ENCODE measurements around the genes CYP51A1 and SAMD9.

DNA sequence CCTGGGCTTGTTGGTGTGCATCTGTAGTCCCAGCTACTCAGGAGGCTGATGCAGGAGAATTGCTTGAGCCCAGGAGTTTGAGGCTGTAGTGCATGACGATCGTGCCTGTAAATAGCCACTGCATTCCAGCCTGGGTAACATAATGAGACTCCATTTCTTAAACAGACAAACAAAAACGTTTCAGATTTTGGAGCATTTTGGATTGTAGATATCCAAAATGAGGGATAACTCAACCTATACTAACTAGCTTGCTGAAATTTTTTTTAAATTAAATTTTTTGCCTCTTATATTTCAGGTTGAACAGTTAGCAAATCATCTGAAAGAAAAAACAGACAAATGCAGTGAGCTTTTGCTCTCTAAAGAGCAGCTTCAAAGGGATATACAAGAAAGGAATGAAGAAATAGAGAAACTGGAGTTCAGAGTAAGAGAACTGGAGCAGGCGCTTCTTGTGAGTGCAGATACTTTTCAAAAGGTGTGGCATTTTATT, 64.5 kb downstream of the CYP51A1 start:
- PRO-cap = no peak

DNA sequence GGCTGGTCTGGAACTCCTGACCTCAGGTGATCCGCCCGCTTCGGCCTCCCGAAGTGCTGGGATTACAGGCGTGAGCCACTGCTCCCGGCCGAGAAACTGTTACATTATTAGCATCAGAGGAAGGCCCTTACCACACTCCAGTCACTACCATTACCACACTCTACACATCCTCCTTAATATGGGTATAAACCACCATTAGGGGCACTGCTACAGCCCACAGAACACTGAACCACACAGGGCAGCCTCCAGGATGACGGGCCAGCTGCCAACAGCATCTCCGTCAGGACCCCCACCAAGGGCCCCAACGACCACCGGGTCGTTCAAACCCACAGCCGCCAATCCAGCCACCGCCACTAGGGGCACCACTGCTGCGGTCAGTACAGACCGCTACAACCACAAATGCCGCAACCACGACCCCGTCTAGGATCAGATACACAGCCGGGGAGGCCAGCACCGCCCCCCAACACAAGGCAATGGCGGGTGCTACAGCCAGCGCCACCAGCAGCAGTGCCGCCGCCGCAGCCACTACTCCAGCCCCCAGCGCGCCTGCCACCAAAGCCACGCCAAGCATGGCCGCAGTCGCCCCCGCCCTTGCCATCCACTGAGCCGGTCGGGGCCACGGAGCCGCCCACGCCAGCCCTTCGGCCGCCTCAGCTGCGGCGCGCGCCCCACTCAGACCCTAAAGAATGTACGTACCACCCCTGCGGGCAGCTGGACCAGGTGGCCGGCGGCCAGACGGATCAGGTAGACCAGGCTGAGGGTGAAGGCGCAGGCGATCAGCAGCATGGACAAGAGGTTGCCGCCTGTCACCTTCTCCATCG, 590 bp downstream of the CYP51A1 start:
- PRO-cap = no peak

DNA sequence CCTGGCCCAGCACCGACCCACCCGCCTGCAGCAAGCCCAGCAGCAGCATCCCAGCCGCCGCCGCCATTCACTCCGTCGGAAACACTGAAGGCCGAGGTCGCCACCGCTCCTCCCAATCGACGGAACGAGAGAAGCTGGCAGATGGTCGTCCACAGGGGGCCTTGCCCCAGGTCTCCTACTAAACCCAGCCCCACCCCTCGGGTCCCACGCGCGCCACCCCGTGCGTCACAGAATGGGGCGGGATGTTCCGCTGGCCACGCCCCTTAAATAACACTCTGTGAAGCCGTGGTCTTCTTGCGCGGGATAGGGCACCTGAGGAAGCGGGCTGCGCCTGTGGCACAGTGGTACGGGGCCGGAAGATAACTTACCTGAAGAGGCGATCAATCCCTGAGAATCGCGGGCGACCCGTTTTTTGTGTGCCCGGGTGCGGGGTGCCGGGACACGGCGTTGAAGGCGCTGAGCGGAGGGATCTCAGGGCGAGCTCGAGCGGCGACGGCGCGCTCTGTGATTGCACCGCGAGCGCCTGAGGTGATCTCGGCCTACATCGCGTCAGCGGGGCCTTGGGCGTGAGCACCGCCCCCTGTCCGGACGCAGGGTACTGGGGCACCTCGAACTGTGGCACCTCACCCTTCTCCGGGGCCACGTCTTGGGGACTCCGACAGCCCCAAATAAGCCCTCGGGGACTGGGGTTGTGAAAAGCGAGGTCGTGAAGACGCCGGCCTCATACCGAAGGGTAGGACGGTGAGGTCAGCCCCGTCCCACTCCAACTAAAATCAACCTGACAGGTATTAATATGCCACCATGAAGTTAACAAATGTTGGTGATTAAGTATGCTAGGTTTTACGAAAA, at the start of gene CYP51A1:
Gene CYP51A1, minus strand, starts transcription at position 180 of the 849 bp plus-strand sequence.
- PRO-cap = bidirectional peak, plus-strand start at position 292 of the sequence, minus-strand start at position 86 of the sequence; bidirectional peak, plus-strand start at position 560 of the sequence, minus-strand start at position 506 of the sequence

DNA sequence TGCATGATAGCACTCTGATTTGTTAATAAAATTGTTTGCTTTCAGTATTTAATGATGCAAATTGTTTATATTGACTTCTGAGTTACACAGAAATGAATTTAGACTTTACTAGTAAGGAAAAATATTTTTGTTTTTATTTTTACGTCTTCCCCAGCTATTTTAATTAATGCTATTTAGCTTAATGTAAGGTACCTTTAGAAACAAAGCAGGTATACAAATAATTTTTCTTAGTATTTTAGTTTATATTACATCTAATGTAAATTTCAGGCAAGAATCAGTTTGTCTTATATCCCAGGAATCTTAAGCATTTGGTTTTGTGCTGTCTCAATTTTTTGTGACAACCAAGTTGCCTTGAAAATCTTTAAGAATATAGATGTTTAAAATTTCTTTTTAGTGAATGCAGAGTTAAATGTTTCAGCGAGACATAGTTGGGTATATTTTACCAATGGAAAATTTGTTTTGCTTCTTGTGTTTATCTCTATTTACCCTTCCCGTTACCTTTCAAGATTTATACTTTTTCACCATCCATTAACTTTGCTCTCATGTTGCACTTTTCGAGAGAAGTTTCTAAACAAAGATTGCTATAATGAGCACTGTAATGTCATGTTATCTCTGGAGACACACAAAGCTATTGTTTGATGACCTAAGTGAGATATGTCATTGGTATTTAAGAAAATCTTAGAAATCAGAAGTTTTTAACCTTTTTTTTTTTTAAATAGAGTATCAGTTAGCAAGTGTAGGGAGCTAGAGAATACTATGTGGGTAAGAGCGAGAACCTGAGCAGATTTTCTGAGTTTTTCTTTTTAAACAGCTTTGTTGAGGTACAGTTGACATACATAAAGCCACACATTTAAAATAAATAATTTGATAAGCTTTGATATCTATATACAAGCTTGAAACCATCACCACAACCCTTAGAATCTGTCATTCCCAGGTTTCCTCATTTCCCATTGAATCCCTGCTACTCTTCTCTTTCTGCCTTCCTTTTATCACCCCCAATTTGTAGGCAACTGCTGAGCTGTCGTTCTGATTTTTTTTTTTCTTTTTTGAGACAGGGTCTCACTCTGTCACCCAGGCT, 99.7 kb downstream of the ANKIB1 start:
- PRO-cap = no peak

- PRO-cap = bidirectional peak, plus-strand start at chr7:92634379, minus-strand start at chr7:92634216
These were observed 43.9 kb upstream of the FAM133B start for GRCh38 chr7:92634026-92634647.

- PRO-cap = bidirectional peak, plus-strand start at chr7:92724070, minus-strand start at chr7:92724090
These were observed 112.5 kb downstream of the CDK6 start for GRCh38 chr7:92723780-92724464.

GRCh38 chr7:92832779-92833236, 3.6 kb downstream of the CDK6 start:
- PRO-cap = bidirectional peak, plus-strand start at chr7:92833281, minus-strand start at chr7:92833064

DNA sequence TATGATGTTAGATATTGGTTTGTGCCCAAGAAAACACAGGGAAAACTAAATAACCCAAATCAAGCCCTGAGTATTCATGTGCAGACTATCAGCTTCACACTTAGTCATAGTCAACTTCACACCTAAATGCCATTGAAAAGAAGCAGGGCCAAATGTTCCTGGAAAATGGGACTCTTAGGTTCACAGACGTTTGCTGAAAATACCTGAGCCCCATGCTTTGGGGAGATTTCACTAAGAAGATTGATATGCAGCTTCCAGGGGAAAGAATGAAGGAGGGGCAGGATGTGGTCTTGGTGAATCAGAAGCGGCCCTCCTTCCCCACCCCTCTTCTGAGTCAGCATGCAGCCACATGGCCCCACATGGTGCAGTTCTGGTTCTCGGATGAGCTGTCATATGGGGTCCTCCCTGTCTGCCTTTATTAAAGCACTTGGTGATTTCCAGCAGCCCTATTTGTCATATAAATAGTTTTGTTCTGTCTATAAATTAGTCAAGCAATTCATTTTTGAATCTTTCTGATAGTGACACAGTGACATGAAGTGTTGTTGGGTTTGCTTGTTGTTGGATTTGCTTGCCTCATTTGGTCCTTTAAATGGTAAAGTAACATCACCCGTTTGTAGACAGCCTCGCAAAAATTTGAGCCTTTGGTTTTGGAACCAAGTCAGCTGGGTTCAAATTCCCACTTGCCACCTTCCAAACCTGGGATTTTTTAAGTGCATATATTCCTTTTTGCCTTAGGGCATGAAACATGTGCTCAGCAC, 68.0 kb upstream of the CDK6 start:
- PRO-cap = no peak

- PRO-cap = unidirectional peak, minus-strand start at chr7:93044585
These were observed 73.5 kb downstream of the SAMD9 start for GRCh38 chr7:93044326-93044671.

- PRO-cap = no peak
These were observed at the start of gene SAMD9 for GRCh38 chr7:93117713-93118426. SAMD9 (minus strand) TSS chr7:93117979.

GRCh38 chr7:93134285-93135093, 13.7 kb downstream of the SAMD9L start:
- PRO-cap = no peak

GRCh38 chr7:93145210-93146527, 2.5 kb downstream of the SAMD9L start:
- PRO-cap = no peak

DNA sequence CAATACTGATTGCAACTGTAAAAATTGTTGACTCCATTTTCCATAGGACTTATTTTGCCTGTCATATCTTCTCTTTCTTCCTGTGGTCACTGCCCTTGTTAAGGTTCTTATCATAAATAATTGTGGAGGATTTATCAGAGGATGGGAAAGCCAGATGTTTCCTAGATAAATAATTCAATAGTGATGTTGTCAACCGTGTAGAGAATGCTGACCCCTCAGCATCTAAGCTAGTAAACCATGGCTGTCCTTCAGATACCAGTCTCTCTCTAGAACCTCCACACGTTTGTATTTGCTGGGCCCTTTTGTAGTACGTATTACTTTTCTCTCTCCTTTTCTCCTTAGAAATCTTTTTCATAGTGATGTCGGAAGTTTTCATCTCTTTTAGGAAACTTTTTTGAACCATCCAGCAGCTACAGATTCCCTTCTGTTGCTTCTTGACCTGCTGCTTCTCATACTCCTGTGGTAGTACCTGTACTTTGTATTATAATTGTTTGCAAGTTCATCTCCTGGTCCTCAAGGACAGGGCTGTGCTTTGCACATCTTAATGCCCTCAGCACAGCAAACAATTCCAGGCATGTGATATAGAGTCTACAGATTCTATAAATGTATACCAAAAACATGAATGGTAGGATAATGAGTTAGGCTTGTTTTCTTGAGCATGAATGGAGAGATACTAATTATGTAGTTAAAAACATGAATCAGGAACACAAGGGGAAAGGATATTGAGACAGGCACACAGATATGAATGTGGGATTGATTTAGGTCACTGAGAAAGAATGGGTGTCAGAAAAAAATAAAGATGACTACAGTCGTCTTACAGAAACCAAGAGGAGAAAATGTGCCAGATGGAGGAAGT, 172.9 kb upstream of the BET1 start:
- PRO-cap = no peak

DNA sequence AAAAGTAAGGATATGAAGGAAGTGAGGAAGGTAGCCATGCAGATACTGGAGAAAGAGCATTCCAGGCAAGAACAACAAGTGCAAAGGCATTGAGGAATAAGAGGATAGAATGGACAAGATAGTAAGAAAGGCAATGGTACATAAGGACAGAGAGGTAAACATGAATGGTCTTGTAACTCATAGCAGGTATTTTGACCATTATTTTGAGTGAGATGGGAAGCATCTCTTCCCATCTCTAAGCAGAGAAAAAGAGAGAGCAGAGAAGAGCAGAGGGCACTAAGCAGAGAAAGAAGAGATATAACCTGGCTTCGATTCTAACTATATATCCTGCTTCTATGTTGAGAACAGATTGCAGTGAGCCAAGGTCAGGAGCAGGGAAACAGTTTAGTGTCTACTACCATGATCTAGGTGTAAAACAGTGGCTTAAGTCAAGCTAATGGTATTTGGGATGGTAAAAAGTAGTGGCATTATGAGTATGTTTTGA, 193.2 kb upstream of the BET1 start:
- PRO-cap = no peak

GRCh38 chr7:94248120-94248486, 146.6 kb upstream of the COL1A2 start:
- PRO-cap = no peak

DNA sequence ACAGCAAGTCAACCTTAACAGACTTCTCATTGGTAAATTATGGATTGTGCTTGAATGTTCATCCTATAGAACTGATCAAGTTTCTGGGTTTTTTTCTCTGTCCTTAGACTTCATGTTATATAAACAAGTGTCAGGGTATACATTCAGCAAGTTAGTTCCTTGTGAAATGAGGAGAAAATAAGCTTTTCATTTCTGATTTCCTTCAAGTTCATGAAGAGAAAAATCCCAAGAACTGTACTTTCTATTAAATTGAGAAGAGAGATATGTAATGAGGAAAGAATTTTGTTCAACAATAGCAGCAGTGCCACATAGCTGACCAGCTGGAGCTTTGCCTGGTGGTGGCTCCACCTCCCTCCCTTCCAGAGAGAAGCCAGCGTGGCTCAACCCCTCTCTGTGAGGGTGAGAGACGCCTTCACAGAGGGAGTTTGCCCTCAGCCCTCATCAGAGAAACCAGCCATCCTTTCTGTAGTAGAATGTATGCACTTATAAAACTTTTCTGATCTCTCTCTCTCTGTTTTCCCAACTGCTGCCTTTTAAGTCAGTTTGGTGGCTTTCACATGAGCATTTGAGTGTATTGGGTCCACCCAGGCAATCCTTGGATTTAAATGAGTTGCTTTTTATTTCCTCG, 20.5 kb upstream of the COL1A2 start:
- PRO-cap = unidirectional peak, plus-strand start at position 423 of the sequence

DNA sequence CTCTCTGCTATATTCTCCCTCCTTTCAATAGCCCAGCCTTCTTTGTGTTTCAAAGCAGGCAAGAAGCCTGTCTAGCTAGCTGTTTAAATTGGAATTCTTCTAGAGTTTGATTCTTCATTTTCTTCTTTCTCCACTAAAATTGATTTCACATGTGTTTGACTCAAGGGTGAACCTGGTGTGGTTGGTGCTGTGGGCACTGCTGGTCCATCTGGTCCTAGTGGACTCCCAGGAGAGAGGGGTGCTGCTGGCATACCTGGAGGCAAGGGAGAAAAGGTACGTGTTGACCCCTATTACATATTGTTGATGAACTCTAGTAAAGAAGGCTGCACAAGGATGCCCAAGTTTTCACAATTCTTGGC, 22.8 kb downstream of the COL1A2 start:
- PRO-cap = no peak

DNA sequence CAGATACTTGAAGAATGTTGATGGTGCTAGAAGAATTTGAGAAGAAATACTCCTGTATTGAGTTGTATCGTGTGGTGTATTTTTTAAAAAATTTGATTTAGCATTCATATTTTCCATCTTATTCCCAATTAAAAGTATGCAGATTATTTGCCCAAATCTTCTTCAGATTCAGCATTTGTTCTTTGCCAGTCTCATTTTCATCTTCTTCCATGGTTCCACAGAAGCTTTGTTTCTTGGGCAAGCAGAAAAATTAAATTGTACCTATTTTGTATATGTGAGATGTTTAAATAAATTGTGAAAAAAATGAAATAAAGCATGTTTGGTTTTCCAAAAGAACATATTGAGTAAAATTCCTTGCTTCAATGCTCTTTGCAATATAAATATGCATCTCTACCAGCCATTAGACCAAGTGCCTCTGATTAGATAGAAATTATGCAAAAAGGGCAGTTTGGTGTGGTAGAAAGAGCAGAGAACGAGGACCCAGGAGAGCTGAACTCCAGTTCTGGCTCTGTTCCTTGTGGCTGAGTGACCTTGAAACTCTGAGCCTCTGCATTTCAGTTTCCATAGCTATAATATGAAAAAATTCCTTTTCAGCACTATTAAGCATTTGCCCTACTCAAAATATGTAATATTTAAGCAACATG, 36.3 kb downstream of the COL1A2 start:
- PRO-cap = no peak

DNA sequence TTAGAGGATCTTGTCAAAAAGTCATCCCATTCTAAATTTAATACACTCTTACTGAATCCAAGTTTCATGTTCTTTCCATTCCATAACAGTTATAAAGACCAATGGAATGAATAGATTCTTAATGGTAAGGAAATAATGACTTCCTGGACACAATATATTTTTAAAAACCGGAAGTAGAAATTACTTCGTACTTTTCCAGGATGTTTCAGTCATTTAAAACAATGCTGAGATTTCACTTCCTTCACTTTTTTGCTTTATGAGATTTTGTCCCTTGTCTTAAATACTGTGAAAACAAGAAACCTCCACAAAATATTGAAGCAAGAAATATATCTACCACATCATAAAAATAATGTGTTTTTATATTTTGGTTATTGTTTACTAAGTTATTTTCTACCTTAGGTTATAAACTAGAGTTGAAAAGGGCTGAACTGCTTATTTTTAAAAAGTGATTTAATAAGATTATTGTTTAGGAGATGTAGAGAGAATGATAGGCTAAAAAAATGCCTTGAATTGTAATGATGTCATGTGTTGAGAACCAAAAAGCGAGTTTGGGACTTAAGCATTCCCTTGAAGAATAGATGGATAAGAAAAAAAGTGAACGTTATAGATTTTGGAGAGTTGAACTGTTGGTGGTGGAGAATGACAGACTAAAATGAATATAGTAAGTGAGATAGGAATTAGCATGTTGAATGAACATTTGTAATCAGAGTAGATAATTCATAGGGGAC, 65.6 kb downstream of the PPP1R9A start:
- PRO-cap = no peak

GRCh38 chr7:95395361-95396060, 664 bp downstream of the PON3 start:
- PRO-cap = no peak